M059J (cell line): ENCODE measurements around a stretch of chr1.

DNA sequence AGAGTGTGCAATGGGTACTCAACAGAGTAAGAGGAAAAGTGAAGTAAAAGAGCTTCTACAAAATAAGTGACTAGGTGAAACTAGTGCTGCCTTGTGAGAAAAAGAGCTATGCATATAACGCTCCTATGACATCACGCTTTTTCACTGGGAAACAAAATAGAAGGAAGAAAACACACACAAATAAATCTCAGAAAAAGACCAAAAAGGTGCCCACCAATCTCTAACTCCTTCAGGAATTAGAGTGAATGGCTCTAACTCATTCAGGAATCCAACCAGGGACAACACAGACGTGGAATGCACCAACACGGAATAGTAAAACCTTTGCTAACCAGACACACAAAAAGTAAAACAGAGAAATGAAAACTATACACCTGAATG, 1.3 kb downstream of the FOXJ3 start:
- RAMPAGE, long total RNA, result no peak

DNA sequence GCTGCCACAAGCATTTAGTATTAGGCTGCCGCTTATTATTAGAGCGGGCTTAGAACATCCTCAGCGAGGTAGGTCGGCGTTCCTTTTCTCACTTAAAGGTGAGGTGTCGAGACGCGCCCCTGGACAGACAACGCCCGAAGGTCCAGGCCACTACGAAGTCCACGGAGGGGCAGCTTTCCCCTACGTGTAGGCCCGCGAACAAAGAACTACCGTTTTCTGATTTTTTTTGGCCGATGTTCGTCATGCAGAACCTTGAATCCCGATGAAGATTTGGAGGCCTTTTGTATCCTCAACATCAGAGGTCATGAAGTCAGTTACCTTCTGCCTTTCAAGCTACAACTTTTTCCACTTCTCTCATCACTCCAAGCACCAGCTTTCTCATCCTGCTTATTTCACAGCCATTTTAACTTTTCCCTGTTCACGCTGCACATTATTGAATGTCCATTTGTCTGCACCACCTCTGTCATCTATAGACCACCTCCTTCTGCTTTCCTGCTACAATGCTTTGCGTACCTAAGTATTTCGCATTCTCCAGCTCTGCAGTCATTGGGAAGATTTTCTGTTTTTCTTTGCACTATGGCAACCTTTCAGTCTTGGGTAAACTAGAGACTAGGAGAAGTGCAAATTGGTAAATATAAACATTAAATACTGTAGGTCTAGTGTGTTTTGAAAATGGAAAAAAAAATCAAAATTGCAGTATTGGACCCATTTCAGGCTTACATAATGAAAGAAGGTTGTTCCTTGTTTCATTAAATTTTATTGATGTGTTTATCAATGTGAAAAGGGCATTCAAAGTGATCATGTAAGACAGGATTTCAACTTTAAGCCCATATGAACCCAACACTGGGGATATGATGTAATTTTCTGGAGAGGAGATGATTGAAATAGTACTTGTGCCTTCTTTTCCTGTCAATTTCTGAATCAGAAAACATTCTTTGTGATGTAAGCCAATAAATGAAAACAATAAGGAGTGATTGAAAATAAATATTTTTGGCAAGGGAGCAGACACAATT, 810 bp downstream of the CCDC30 start:
- RAMPAGE, long total RNA, result no peak

DNA sequence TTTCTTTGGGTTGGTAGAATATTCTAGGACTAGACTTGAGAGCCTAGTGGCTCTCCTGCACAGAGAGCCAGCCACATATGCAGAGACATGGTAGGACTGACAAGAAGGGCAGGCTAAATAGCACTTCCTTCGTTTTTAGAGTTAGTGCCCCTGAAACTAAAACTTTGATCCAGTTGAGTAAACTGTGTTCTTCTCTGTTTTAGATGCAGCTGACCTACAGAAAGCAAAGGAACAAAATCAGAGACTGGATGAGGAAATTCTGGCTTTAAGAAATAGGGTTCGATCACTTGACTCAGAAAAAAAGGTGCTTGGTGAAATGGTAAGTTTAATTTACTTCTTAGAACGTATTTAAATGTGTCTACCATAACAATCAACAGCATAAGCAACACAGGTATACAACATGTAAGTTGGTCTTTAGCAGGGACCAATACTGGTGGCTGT, 33.8 kb downstream of the CCDC30 start:
- RAMPAGE, long total RNA, result no peak

DNA sequence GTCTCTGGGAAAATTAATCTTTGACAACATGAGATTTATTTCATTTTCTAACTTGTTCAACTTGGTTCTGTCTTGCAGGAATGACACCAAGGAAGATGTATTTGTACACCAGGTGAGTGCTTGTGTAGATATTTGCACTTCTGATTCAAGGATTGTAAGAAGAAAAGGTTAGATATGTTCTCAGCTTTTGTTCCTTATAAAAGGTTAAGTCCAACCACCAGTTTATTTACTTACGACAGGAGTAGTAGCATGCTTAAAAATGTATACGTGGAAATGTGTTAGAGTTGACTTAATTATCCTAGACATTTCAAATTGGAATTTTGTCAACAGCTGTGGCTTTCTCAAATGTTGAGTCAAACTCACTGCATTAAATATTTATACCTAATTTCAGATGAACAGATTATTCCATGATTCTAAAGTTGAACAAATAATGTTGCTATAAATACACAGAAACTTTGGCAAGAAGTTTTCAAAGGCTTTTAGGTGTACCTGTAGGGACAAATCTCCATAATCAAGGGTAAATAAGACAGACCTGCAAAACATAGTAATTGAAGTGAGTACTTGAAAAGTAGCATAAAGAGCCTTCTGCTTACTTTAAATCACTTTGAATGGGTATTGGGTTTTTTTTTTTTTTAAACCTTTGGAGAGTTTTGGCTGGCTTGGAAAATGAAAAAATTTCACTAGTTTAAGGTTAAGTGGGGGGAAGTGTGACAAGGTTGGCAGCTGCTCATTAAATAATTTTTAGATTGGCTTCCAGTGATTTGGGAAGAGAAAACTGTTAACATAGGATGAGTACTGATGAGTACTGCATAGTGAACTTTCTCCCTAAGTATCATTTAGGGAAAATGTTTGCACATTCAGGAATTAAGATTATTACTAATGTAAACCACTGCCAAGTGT, 11.4 kb downstream of the YBX1 start:
- RAMPAGE, long total RNA, result no peak

- RAMPAGE, long total RNA, result no peak
These were observed 10.7 kb downstream of the TMEM269 start for GRCh38 chr1:42795575-42795797.

DNA sequence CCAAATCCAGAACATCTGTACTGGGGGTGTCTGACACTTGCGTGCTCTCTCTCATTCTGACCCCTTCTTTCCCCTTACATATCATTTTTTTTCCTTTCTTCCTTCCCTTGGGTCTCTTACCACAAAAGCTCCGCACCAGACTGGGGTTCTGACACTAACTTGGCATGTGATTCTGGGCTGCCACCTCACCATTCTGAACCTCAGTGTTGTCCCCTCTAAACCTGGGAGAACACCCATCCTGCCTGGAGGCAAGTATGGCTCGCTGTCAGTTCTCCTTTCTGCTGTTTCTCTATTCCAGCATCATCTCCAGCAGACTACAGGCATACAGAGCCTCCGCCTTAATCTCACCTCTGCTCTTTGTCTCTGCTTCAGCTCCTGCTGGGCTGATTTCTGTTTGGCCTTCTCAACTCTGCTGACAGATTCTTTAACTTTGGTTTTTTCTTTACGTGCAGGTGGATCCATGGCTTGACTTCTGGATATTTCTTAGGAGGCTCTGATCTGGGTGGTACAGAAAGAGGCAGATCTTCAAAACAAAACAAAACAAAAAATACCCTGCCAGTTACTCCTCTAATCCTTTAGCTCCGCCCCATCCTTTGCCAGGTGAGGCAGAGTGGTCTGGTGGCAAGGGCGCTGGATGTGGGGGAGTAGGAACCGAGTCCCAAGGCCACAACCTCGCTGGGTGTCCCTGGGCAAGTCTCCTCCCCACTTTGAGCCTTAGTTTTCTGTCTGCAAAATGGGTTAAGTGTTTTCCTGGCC, 661 bp upstream of the ERMAP start:
- RAMPAGE, long total RNA, result no peak

DNA sequence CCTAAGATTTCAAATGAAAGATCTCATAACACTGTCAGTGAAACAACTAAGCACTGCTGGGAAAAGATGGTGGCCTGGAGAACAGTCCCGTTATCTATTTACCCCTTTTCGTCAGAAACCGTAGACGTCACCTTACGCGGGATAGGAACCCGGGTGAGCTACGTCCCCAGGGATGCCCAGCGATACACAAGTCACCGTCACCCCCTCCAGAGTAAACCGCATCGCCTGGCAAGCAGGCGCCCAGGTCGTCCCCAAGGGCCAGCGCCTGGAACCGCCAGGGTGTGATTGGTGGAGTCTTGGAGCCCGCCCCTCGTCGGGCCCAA, 34.7 kb downstream of the SLC2A1 start:
- RAMPAGE, long total RNA, result no peak

DNA sequence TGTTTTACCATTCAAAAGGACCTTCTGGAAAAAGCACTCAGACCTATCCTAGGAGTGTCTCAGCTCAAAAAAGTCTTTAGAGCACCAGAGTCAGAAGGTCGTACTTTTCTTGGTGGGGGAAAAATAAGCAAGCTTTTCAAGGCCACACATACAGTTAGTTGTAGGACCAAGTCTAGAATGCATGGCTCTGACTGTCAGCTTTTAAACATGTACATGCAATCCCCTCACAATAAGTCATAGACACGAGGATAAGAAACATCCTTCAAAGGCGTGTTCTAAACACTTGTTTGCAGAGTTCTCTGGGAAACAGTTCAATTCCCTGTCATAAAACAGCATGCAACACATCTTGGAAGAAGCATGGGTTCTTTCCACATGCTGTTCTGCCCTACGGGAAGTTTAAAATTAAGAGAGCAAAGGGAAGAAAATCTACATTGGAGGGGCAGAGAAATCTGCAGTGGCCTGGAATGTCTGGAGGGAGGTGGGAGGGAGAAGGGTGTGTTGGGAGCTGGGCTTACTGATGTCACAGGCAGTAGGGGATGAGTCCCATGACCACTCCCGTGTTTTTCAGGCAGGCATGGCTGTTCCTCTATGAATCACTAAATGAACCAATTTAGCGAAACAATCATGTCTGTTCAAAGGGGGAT, 90.8 kb upstream of the CFAP144 start:
- RAMPAGE, long total RNA, result no peak

DNA sequence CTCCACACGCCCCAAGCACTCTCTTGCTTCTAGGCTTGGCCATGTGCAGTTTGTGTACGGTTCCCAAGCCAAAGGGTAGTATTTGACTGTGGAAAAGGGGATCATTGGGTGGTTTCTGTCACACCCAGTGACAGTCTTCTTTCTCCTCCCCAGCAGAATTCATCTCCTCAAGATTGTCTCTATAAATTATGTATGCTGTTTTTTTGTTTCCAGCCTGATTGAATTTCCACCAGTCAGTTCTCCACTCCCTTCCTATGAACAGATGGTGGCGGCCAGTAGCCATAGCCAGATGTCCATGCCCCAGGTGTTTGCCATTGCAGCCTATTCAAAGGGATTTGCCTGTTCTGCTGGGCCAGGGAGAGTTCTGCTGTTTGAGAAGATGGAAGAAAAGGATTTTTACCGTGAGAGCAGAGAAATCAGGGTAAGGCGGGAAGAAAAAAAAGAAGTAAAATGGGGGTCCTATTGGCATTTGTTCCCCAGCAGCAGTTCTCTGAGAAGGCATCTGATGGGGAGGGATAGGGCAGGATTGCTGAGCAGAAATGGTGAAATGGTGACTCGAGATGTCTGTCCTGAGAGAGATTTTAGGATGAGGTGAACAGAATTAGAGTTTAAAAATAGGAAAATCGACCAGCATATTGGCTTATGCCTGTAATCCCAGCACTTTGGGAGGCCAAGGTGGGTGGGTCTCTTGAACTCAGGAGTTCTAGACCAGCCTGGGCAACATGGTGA, 13.0 kb downstream of the CFAP57 start:
- RAMPAGE, long total RNA, result no peak

- RAMPAGE, long total RNA, result no peak
These were observed 19.4 kb upstream of the TMEM125 start for GRCh38 chr1:43250296-43250909.

DNA sequence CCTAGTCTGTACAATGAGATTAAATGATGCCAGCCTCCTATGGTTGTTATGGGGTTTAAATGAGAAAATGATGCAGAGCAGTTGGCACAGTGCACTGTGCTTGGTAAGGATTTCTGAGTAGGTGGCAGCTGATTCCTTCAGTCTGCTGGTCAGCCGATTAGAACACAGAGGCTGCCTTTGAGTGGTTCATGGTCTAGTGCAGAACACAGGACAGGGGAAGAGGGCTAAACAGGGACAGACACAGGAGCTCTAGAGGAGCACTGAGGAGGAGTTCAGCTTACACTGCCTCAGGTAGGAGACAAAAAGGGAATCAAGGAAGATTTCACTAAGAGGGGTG, 1.4 kb downstream of the TIE1 start:
- RAMPAGE, long total RNA, result no peak

DNA sequence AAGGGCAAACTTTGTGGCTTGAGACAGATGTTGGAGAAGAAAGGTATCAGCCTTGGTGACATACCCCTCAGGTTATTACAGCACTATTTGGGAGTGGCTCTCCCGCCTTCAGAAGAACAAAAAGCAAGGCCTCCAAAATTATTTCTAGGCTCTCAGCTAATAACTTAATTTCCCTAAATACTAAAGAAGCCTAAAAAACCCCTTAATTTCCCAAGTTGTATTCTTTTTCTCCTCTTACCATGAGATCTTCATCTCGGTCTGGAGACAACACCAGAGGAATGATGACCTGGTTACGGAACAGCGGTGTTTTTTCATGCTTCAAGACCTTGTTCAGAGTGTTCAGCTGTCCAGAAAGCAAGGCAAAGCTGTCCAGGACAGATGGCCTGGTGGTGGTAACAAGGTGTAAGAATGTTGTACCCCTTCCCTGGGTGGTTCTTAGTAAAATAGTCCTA, 2.3 kb downstream of the MED8 start:
- RAMPAGE, long total RNA, result no peak

DNA sequence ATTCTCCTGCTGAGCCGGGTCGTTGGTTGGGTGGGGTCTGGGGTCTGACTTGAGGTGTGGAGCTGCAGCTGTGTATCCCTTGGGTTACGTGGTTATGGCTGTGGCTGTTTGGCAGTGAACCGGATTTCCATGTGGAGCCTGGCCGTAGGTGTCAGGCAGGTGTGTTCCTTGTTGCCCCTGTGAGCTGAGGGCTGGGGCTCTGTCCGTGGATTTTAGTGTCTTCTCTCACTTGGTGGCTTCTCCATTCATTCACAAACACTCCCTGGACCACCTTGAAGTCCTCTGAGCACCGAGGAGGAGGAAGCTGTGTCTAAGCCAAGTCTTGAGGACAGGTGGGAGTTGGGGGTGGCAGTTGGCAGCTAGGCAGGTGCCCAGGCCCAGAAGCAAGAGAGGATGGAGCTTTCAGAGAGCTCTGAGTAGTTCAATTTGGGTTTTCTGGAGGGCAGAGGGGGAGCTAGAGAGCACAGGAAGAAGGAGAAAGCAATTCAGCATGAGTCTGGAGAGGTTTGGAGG, 23.5 kb downstream of the PTPRF start:
- RAMPAGE, long total RNA, result no peak

DNA sequence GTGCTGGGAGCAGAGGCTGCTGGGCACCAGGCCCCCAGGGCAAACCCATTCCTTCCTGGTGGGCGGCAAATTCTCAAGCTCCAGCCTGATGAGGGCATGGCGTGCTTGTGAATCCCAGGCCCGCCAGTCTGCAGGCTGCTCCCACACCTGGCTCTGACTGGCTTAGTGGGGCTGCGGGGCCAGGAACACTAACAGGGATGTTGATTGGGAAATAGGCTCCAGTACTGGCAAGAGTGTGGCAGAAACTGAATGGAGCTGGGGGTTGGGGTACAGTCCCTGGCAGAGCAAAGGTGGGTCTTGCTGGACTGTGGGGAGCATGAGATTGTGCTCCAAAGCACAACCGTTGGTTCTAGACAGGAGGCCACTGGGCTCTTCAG, 47.6 kb downstream of the PTPRF start:
- RAMPAGE, long total RNA, result no peak

DNA sequence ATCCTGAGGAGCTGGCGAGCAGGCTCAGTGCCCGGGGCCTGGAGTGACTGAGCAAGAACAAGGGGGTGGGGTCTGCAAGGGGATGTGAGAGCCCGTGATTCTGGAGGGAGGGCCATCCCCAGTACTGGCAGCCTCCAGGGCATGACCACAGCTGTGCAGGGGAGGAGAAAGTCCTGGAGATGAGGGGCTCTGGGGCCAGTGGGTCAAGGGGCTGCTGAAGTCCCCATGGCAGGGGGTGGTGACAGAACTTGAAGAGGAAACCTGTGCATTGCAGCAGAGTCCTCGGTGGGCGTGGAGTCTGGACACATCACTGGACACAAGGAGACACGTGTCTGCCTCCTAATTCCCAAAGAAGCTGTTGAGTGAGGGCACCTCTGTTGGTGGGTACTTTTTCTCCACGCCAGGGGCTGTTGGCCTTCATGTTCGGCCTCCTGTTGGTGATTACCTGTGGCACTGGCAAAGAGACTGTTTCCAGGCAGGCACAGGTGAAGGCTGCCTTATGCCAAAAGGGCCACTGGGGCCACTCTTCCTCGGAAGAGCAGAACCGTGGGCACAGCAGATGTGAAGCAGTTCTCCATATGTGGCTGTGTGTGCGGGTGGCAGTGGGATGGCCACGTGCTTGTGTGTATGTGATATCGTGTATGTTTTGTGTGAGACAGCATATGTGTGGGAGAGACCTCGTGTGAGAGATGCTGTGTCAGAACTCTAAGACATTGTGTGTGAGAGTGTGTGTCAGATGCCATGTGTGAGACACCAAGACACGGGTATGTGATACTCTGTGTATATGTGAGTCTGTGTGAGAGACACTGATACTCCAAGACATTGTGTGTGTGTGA, 53.6 kb upstream of the KDM4A start:
- RAMPAGE, long total RNA, result no peak

GRCh38 chr1:43651457-43651785, 1.5 kb downstream of the KDM4A start:
- RAMPAGE, long total RNA, result no peak

- RAMPAGE, long total RNA, result no peak
These were observed 58.9 kb downstream of the ST3GAL3 start for GRCh38 chr1:43765936-43766864.

DNA sequence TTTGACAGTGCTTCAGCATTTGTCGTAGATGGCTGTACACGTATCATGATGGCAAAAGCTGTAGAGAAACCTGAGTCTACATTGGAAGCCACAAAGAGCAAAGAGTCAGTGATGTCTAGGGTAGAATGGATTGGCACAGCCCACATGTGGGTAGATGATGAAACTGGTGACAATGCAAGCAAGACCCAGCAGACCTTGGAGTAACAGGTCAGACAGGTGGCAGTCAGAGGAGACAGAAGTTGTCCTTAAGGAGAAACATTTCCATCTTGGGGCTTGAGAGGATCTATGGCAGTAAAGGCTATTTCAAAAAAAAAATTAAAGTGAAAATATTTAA, 101.2 kb upstream of the ARTN start:
- RAMPAGE, long total RNA, result no peak

- RAMPAGE, long total RNA, result no peak
These were observed 80.3 kb upstream of the ARTN start for GRCh38 chr1:43853215-43853693.

DNA sequence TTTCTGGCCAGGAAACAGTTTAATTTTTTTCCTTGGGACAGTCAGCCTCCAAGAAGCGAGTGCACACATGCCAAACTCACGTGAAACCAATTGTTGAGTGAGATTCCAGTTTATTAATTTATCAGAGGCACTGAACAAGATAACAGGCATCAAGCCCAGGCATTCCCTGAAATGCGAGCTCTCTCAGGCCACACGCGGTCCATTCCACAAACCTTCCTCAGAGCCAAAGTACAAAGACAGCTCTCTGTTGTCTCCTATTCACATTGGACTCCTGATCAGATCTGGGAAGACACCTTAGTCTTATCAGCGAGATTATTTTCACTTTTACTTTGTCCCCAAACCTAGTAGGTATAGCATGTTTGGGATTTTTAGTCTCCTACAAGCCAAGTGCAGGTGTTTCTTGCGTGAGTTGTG, 1.2 kb upstream of the SLC6A9 start:
- RAMPAGE, long total RNA, result no peak